H7 (cell line): ENCODE data around the gene ATG7.

DNA sequence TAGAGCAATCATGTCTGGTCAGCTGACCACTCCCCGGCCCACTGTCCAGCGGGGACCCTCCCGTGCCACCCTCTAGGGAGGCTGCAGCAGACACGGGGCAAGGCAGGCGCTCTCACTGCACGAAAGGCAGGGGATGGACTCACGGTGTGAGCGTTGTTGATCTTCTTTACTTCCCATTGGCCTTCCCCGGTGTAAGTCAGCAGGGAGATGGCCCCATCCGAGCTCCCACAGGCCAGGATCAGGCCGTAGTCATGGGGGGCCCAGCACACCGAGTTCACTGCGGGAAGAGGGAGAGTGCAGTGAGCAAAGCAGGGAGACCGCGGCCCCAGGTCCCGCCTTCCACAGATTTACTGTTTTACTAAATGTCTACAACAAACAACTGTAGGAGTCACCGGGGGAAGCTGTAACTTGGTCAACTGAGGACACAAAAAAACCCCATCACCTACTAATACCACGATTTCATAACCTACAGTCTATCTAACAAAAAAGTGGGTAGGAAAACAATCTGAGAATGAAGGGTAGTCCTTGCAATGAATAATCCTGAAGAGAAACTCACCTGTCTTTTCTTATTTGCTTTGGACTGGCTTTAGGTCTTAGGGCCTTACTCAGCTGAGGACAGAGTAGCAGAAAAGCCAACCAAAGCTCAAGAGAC, 9.0 kb downstream of the SEC13 start:
- RAMPAGE, long total RNA, result no peak

DNA sequence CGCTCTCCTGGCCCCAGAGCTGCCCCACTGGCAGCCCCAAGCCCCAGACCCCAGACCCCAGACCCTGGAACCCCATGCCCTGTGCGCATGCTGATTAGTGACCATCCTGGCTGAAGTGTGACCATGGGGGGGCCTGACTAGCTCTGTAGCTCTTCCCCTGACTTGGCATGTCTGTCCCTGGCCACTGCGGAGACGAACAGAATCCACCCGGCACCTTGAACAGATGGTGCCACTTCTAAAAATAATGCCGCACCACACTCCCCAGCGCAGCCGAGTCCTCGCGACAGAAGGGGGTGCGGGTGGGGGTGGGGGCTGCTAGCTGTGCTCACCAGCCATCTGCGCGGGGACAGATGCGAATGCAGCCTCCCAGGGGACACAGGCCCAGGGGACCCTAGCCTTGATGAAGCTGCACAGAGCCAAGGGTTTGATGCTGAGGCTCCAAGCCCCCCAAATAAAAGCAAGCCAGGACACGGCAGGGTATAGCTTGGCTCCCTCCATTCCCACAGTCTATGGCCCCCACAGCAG, 41.4 kb downstream of the ATP2B2 start:
- RAMPAGE, long total RNA, result no peak

GRCh38 chr3:10707654-10707866, 108.5 kb upstream of the SLC6A11 start:
- RAMPAGE, long total RNA, result no peak

DNA sequence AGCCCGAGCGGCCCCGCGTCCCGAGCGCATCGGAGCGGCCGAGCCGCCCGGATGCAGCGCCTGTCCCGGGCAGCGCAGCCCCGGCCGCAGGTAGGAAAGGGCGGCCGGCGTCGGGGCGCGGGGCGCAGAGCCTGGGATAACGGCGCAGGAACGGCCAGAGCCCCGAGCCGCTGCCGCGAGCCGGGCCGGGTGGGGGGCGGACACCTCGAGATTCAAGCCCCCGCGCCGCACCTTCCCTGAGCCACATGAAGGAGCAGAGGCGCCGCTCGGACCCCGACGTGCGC, 234 bp downstream of the SLC6A1 start:
- RAMPAGE, long total RNA, result no peak

- RAMPAGE, long total RNA, result start-site peak on the plus strand at chr3:11272397-11272409, 134 reads
Observed at GRCh38 chr3:11271861-11272918, at the start of gene ATG7. Gene ATG7, plus strand, starts transcription at chr3:11272397.

- RAMPAGE, long total RNA, result no peak
Observed at GRCh38 chr3:11272919-11273196, 661 bp downstream of the ATG7 start.

- RAMPAGE, long total RNA, result no peak
Observed at GRCh38 chr3:11273608-11274613, 1.7 kb downstream of the ATG7 start.

DNA sequence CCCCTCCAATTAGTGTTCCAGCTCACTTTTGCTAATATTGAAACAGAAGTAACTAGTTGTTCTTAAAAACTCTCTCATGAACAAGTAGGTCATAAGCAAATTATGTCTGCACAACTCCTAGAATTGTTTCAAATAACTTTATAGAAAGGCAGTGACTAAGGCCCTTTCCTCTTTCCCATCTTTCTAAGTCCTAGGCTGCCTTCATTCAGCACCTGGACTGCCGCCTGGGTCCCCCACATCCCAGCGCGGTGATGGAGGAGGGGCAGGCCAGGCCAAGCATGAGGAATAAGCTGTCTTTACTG, 17.9 kb downstream of the ATG7 start:
- RAMPAGE, long total RNA, result no peak

DNA sequence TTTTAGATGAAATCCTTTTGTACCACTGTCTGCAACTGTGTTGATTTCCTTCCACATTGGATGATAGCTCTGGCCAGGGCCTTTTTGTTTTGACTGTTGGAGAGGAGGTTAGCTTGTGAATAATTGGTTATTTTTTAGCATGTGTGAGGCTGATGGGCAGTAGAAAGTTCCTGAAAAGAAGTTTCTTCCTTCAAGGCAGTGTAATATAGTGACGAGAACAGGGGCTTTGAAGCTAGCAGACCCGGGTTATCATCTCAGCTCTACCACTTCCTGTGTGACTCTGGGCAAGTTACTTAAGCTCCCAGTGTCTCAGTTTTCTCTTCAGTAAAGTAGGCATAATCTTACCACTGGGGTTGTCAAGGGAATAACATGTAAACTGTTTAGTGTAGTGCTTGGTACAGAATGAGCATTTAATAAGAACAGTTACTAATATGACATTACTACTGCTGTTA, 19.0 kb downstream of the ATG7 start:
- RAMPAGE, long total RNA, result no peak

GRCh38 chr3:11306647-11307401, 34.6 kb downstream of the ATG7 start:
- RAMPAGE, long total RNA, result no peak

DNA sequence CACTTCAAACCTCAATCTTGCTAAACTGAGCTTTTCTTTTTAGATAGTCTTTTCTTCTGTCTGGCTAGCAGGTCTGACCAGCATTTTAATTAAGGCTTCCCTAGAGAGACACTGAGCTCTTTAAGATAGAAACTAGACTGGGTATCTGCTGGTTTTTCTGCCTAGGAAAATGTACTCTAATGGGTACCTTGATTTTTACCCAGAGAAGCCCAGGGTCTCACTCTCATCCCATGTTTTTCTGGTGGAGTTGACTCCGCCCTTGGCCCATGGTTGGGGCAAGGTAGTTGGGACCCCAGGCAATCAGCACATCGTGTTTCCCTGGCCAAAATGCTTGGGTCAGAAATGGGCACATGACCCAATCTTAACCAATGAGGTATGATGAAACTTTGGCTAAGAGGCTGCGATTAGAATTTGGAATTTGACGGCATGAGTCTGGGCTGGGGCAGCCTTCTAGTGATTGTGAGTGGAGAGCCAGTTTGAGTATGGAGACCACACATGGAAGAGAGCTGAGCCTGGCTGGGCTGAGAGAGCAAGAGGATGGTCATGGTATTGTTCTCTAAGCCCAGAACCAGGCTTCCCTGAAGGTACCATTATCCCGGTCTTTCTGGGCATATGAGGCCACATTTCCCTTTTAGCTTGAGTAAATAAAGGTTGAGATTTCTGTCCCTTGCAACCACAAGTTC, 181.9 kb downstream of the ATG7 start:
- RAMPAGE, long total RNA, result no peak

DNA sequence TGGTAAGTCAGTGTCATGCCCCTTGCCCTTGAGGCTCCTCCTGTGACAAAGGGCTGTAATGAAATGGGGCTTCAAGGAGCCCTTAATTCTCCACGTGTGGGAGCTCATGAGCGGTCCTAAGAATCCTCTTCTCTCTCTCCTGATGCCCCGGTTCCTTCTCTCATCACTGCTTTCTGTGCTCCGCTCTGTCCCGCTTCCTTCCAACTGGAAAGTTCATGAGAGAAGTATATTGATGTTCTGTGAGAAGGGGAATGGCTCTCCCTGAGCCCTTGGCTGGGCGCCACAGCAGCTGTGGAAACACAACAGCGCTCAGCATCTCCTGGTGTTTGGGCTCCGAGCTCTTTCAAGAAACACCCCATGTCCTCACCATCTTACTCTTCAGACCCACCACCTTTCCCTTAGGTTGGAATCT, 161.8 kb downstream of the VGLL4 start:
- RAMPAGE, long total RNA, result no peak

DNA sequence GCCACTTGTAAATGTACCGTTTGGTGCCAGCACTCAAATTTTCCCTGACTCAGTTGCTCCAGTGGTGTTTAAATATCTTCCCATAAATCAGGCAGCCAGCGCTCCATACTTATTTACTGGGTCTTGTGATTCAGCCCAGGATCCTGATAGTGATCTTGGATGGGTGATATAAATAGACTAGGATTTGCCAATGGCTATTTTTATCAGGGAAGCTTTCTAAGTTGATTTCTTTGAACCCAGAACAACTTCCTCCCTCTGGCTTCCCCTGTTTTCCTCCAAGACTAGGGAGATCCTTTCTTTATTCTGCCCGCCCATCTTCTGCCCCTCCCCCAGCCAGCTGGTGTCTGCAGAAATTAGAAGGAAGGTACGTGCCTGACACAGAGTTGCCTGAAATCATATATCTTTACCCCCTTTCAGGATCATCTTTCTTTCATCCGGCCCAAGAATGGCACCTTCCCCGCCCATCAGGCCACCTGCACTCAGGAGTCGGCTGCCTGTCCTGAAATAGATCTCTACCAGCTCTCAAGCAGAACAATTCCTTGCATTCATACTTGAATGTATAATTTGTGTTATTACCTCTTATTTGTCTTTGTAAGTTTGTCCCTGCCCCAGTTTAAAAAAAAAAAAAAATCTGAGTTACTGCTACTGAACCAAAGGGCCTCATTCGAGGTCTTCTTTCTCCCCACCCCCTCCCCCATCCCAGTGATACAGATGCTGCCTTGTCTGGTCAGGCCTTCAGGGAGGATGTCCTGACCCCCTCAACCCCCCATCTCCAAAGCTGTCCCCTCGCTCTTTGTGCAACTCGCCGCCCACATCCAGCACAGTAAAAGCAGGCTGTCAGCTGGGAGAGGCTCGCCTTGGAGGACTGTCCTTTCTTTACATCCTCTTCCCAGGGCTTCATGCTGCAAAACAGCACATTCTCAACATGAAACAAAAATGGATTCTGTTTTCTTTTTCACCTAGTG, 133.7 kb downstream of the VGLL4 start:
- RAMPAGE, long total RNA, result no peak

GRCh38 chr3:11581619-11583110, 61.5 kb downstream of the VGLL4 start:
- RAMPAGE, long total RNA, result no peak

DNA sequence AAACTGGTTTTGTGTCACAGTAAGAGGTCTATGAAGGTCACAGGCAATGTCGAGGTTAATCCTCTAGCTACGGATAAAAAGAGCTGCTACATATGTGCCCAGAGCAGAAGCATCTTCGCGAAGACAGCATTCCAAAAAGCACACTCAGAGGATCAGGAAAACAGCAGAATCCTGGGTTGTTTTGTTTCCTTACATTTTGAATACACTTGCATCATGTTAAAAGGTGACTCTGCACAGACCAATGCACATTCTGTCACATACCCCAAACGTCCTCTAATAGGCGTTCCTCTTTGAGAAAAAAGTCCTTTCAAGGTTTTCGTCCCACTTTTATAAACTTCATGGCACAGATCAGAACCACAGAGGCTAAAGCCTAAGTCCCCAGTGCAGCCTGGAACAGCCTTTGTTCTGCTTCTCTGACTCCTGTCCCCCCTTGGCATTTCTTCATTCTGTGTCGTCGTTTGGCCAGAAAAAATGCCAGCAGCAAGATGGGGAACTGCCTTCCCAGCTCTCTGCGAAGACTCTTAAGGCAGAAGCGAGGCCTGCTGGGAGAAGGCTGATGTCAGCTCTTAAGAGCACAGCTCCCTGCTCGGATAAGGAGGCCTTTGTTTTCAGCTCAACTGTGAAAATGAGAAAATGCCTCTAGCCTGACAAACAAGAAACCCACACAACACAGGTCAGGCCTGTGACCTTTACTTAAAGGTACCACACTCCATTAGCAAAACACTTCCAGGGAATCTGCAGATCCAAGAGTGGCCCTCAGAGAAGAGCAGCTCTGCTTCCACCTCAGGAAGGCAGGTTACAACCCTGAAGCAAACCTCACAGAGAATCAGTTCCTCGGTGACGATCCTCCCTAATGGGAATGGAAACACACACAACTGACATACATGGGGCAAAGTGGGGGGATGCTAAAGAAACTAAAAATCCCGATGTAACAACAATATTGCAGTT, 52.5 kb downstream of the VGLL4 start:
- RAMPAGE, long total RNA, result no peak

- RAMPAGE, long total RNA, result no peak
Observed at GRCh38 chr3:11610795-11611679, 32.7 kb downstream of the VGLL4 start.

DNA sequence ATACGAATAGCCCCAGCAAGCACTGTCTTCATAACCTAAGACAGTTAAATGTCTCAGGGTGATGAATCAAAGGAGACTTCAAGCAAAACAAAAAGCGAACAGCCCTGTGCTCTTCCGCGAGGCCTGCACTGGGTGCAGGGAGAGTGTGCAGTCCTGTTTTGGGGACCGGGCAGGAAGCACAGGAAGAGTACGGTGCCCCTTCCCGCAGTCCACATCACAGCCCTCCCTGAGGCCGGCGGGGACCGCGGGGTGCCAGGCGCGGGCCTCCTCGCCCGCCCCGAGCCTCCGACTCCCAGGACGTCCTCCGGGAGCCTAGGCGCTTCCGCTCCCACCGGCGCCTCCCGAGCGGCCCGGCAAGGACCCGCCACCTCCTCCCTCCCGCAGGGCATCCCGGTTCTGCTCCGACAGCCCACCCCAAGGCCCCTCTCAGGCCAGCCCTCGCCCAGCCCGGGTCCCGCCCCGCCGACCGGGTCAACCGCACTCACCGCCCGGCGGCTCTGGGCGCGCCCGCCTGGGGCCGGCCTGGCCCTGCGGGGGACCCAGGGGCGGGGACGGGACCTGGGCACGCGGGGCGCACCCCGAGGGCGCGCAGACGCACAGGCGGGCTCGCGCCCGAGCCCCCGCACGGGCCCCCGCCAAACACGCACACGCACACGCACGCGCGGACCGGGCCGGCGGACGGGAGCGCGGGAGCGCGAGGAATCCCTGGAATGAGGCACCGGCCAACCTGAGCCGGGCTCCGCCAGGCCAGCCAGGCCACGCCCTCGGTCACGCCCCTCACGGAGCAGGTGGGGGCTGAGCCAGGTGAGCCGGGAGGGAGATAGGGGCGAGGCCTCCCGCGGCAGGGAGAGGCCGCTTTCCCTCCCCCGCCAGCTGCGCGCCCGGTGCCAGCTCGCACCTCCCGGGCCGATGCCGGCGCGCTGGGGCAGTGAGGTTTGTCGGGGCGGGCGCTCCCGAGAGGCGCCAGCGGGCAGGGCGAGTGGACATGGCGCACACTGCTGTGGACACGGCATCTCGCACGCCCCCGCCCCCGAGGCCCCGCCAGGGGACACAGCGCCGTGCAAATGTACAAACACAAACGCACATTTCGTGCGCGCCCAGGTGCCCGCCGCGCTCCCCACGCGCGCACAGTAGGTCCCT, 75.6 kb upstream of the VGLL4 start:
- RAMPAGE, long total RNA, result no peak

DNA sequence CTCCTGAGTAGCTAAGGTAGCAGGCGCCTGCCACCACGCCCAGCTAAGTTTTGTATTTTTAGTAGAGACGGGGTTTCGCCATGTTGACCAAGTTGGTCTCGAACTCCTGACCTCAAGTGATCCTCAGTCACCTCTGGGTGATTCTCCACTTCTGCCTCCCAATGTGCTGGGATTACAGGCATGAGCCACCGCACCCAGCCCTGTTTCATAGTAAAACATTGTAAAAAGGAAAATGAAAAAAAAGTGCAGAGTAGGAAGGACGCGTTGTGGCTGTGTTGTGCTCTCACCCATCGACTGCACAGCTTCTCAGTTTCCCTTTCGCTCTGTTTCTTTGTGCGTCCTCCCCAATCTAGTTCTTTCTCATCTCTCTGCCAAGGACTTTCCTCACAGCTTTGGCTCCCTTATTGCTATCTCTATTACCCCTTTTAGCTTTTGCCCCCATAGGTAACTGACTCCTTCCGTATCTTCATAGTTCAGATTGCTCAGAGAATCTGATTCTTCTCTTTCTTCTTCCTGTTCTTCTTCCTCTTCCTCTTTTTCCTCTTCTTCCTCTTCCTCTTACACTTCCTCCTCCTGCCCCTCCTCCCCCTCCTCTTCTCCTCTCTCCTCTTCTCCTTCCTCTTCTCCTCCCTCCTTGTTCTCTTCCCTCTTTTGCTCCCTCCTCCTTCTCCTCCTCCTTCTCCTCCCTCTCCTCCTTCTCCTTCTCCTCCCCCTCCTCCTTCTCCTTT, 81.0 kb upstream of the VGLL4 start:
- RAMPAGE, long total RNA, result no peak

DNA sequence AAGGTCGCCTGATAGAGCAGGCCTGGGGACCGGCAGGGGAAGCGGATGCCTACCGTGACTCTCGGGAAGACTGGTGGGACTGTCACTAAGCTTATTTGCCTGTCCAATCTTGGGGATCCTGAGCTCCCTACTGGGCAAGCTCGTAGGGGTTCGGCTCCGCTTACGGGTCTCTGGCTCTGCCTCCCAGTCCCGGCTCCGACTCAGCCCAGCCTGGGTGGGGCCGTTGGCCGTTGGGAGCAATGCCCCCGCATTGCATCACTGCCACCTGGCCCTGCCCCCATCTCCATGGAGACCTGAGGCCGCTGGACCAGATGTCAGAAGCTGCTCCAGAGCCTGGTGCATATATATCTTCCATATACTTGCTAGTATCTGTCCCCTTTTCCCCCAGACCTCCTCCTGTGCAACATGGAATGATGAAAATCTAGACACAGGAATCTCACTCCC, 64.6 kb upstream of the TAMM41 start:
- RAMPAGE, long total RNA, result no peak

DNA sequence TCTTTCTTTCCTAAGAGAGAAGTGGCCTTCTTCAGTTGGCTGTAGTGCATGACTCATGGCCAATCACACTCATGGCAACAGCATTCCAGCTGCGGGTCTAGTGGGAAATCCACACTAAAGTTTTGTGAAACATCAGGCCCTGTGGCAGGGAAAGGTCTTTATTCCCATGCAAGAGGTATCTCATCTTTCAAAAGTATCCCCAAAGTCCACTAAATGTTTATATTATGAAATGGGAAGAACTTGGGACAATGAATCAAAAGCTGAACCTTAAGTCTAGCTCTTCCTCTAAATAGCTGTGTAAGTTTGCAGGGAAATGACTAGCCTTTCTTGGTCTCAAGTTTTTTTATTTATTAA, 11.7 kb upstream of the TIMP4 start:
- RAMPAGE, long total RNA, result no peak